Cytotoxic T cell (primary cell): ENCODE data around the gene CHAC2.

- PRO-cap, 2 experiments, result no peak in any of the 2 experiments
Observed at GRCh38 chr2:47354066-47355230, 14.7 kb upstream of the EPCAM start.

- PRO-cap, 2 experiments, result no peak in any of the 2 experiments
Observed at GRCh38 chr2:47403769-47404208, 833 bp downstream of the MSH2 start.

- PRO-cap, 2 experiments, result no peak in any of the 2 experiments
Observed at GRCh38 chr2:47521811-47522219, 49.0 kb downstream of the KCNK12 start.

DNA sequence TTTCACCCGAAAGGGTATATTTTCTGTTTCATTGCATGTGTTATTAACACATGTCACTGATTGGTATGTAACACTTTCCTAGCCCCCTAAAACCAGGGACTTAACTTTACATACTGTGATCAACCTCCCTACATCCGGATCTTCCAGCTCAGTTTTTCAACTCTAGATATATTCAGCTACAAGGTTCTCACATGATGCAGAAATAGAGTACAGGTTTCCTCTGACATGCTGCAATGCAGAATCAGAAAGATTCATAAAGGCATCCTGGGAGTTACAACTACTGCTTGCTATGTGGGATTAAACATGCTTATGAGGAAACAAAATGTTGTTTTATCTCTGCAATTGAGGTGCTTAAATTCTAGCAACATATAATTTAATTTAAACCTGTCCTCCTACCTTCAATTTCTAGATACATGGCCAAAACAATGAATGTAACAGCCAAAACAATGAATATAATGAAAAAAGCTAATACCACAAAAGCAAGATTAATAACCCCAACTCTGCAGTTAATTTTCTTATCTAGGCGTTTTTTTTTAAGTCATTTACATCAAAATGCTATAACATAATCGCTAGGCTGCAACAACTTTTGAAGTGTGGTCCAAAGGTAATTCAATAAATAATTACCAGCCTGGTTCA is 13.8 kb downstream of the FBXO11 start:
- PRO-cap, 2 experiments, result no peak in any of the 2 experiments

GRCh38 chr2:48113198-48113732 is 201.2 kb upstream of the FOXN2 start:
- PRO-cap, 2 experiments, result no peak in any of the 2 experiments

- PRO-cap, 2 experiments, result no peak in any of the 2 experiments
Observed at GRCh38 chr2:48353186-48353458, 38.6 kb downstream of the FOXN2 start.

GRCh38 chr2:48509806-48510245 is 20.1 kb upstream of the STON1 start:
- PRO-cap, 2 experiments, result no peak in any of the 2 experiments

DNA sequence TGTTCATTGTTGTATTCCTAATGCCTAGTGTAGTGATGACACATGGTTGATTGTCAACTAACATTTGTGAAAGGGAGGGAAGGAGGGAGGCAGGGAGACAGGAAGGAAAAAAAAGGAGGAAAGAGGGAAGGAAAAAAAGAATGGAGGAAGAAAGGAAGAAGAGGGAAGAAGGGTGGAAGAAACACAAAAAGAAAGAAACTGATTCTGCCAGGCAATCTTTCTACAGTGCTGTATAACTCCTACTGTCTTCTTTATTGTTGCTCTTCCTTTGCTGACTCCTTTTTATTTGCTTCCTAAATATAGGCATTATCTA is 305.0 kb upstream of the FSHR start:
- PRO-cap, 2 experiments, result no peak in any of the 2 experiments

- PRO-cap, 2 experiments, result no peak in any of the 2 experiments
Observed at GRCh38 chr2:50614398-50614597, 417.6 kb downstream of the NRXN1 start.

GRCh38 chr2:51171671-51171870 is 139.6 kb upstream of the NRXN1 start:
- PRO-cap, 2 experiments, result no peak in any of the 2 experiments

- PRO-cap, 2 experiments, result peak in 2 of 2 experiments; most common plus-strand start chr2:53767862 (in 2); most common minus-strand start chr2:53768220 (in 2)
Observed at GRCh38 chr2:53767714-53768575, at the start of gene CHAC2. TSS of gene CHAC2 (plus strand) at chr2:53767804.

GRCh38 chr2:53826563-53827279 is 33.0 kb downstream of the GPR75 start:
- PRO-cap, 2 experiments, result no peak in any of the 2 experiments

GRCh38 chr2:53850812-53851343 is 8.9 kb downstream of the GPR75 start:
- PRO-cap, 2 experiments, result no peak in any of the 2 experiments

- PRO-cap, 2 experiments, result no peak in any of the 2 experiments
Observed at GRCh38 chr2:53897715-53898562, 38.2 kb upstream of the GPR75 start.

GRCh38 chr2:53971340-53971424 is 269 bp downstream of the ACYP2 start:
- PRO-cap, 2 experiments, result no peak in any of the 2 experiments

DNA sequence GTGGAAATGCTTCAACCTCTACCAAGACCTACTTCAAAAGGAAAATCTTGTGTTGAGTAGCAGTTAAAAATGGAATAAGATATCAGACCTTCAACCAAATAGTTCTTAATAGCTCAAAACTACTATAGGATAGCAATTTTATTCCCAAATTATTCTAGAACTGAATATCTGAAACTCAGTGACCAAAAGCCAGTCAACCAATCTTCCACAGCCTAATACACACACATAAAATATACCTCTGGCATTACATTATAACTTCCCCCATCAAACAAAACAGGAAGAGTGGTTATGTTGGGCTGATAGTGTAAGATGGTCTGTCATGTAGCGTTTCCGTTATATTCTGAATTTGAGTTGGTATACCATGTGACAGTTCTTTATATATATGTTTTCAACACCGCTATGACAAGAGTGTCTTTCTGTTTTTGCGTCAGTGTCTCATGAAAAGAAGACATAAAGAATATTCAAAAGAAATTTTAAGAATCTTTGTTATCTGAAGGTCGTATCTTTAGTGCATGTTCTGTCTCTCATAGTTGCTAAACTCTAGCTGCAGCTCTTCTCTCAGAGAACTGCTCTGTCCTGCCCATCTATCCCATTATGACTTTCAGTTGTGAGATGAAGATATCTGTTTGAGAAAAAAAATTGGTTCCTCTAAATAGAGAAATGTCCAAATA is 23.8 kb downstream of the ACYP2 start:
- PRO-cap, 2 experiments, result peak in 2 of 2 experiments; most common plus-strand start position 405 of the sequence (in 2); most common minus-strand start position 225 of the sequence (in 1)

DNA sequence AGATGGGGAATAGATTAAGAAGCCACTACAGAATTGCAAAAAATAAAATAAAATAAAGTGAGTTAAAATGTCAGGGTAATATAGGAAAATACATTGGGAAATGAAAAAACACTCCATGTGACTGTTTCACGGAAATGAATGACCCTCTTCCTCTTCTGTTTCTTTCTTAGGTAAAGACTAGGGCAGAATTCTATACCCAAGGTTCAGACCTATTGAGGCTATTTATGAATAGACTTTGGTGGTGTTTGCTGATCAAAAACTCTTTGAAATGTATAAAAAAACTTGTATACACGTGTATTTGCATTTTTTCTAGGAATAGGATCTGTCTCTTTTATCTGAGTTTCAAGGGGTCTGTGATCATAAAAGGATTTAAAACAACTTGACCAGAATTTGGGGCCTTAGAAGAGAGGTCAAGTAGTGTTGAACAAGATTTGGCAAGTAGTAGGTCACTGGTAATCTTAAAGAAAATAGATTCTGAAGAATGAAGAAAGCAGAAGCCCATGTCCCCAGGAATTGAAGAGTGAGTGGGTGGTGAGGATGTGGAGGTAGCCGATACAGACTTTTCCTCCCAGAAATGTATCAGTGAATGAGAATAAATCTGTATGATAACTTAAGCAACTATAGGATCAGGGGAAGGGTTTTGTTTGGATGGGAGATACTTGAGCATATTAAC is 27.0 kb downstream of the ACYP2 start:
- PRO-cap, 2 experiments, result no peak in any of the 2 experiments

DNA sequence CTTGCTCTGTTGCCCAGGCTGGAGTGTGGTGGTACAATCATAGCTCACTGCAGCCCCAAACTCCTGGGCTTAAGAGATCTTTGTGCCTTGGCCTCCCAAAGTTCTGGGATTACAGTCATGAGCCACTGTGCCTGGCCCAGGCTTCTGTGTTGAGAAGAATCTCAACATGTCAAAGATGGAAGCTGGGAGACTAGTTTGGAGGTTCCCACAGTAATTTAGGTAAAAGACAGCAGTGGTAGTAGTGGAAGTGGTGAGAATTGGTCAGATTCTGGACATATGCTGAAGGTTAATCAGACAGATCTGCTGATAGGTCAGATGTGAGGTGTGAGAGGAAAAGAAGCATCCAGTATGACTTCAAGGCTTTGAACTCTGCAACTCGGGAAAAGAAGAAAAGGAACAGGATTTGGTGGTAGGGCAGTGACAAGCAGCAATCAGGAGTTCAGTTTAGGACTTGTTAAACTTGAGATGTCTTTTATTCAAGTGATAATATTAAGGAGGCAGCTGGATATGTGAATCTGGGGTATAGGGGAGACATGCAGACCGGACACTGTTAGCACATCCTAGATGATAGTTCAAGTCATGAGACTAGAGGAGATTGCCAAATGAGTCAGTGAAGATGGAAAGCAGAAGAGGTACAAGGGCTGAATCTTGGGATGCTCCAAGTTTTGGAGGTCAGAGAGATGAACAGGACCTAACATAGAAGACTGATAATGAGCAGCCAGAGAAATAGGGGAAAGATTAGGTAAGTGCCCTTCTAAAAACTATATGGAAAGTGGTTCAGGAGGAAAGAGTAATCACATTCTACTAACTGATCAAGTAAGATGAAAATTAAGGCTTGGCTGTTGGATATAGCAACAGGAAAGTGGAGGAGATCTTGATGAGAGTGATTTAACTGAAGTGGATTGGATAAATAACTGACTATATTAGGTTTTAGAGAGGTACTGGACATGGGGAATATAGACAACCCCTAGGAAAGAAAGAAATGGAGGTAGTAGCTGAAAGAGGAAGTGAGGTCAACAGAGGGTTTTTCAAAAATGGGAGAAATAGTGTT is 69.3 kb downstream of the ACYP2 start:
- PRO-cap, 2 experiments, result no peak in any of the 2 experiments

DNA sequence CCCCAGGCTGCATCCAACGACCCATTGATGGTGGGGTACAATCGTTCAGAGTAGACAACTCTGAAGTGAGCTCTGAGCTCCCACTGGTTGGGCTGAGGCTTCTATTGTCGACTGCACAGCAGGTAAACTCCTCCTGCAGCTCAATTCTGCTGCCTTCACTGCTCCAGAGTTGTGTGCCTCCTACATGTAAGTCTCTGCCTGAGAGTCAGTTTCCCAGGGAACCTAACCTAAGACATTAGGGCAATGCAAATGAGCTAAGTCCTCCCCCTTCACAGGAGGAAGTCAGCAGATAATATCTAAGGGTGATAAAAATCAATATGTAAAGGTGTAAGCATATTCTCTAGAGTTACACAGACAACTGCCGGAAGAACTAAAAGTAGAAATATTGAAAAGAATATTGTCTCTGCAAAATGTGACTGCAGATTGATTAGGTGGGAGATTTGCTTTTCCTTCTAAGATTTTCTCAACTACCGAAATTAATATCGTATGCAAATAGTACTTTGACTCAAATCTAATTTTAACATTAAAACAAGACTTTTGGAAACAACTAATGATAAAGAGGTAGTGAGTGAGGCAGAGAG is 122.1 kb downstream of the ACYP2 start:
- PRO-cap, 2 experiments, result no peak in any of the 2 experiments

DNA sequence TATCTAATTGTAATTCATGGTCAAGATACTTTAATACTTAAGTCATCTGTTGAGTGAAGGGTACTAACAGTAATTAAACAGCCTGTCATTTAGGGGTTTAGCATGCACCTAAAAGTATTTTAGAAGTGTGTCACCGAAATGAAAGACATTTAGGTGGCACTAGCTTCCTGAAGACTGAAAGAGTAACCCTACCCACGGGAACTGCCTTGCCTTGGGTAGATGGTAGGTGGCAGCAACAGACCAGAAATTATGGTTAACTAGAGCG is 135.9 kb downstream of the ACYP2 start:
- PRO-cap, 2 experiments, result no peak in any of the 2 experiments